SK-MEL-5 (cell line): ENCODE measurements around a stretch of chr7.

GRCh38 chr7:2649035-2649775 lies 17.4 kb downstream of the TTYH3 start:
RAMPAGE:
- cytosol, long total RNA = no peak
- long total RNA = no peak
- nucleus, long total RNA = no peak

RAMPAGE:
- cytosol, long total RNA = no peak
- long total RNA = no peak
- nucleus, long total RNA = no peak
Observed at GRCh38 chr7:2670757-2671381, 17.1 kb upstream of the AMZ1 start.

GRCh38 chr7:2733110-2733699 lies 45.2 kb downstream of the AMZ1 start:
RAMPAGE:
- cytosol, long total RNA = no peak
- long total RNA = no peak
- nucleus, long total RNA = no peak

GRCh38 chr7:2734662-2735773 lies 47.0 kb downstream of the AMZ1 start:
RAMPAGE:
- cytosol, long total RNA = no peak
- long total RNA = no peak
- nucleus, long total RNA = no peak

GRCh38 chr7:2757517-2758694 lies 69.9 kb downstream of the AMZ1 start:
RAMPAGE:
- cytosol, long total RNA = no peak
- long total RNA = no peak
- nucleus, long total RNA = no peak

RAMPAGE:
- cytosol, long total RNA = no peak
- long total RNA = no peak
- nucleus, long total RNA = no peak
Observed at GRCh38 chr7:2810780-2811936, 33.0 kb downstream of the GNA12 start.

DNA sequence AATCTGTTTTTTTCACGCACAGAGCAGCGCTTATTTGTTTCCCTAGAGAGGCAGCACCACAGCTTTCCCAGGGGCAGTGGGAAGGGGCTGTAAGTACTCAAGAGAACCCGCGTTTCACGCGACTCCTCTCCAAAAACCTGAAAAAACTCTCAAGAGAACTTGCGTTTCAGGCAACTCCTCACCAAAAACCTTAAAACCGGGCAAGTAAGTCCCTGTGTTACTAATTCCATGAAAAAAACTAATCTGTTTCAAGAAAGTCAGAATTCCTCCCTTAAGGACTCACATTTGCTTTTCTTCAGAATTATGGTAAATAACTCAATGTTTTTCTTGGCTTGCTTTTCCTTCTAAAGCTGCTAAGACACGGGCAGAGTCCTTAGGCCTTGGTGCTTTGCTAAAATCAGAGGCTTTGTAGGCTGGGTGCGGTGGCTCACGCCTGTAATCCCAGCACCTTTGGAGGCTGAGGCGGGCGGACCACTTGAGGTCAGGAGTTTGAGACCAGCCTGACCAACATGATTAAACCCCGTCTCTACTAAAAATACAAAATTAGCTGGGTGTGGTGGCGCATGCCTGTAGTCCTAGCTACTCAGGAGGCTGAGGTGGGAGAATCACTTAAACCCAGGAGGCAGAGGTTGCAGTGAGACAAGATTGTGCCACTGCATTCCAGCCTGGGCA lies 32.0 kb downstream of the GNA12 start:
RAMPAGE:
- cytosol, long total RNA = no peak
- long total RNA = no peak
- nucleus, long total RNA = no peak

RAMPAGE:
- cytosol, long total RNA = no peak
- long total RNA = no peak
- nucleus, long total RNA = no peak
Observed at GRCh38 chr7:2821148-2821869, 22.8 kb downstream of the GNA12 start.

RAMPAGE:
- cytosol, long total RNA = no peak
- long total RNA = no peak
- nucleus, long total RNA = no peak
Observed at GRCh38 chr7:2843413-2843786, 708 bp downstream of the GNA12 start.

DNA sequence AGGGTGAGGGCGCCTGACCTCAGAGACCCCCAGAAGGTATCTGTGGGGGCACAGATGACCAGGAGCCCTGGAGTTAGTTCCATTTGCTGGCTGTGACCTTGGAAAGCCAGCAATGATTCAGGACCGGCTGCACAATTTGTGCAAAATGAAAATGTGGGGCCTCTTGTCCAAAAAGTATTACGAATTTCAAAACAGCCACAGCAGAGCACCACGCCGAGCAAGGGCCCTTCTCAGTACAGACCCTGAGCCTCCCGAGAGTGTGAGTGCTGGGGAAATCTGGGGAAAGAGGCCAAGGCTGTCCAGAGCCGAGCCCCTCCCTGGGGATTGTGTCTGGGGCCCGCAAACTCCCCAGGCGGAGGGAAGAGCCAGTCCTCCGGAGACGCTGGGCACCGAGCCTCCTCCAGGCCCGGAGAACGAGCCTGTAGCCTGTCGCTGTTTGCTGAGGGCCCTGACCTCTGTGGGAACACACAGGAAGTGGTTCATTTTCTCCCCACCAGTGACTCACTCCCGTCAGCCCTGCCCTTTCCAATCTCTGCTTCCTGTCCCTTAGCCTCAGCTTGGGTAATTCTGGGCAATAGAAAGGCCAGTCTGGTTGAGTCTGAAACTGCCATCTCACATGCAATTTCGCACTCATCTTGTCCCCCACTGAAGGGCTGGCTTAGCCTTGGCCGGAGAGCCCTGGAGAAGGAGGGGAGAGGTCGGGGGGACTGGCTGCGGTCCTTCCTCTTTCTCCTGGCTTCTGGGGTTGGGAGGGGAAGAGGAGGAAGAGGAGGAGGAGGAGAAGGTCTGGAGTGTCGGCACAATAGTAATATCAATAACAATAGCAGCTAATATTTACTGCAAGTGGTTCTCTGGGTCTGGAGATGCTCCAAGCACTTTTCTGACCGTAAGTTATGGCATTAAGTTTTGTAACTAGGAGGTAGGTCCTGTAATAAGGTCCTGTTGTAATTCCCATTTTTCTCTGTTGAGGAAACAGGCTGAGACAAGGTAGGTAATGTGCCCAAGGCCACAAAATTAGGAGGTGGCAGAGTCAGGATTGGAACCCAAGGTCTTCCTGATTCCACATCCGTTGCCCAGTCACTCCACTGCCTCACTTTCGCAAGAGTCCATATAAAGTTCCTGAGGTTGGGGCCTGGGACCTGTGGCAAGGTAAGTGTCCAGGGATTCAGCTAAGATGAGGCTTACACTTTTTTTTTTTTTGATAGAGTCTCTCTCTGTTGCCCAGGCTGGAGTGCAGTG lies 19.6 kb upstream of the GNA12 start:
RAMPAGE:
- cytosol, long total RNA = no peak
- long total RNA = no peak
- nucleus, long total RNA = no peak

RAMPAGE:
- cytosol, long total RNA = no peak
- long total RNA = no peak
- nucleus, long total RNA = no peak
Observed at GRCh38 chr7:2956706-2957226, 86.9 kb downstream of the CARD11 start.

DNA sequence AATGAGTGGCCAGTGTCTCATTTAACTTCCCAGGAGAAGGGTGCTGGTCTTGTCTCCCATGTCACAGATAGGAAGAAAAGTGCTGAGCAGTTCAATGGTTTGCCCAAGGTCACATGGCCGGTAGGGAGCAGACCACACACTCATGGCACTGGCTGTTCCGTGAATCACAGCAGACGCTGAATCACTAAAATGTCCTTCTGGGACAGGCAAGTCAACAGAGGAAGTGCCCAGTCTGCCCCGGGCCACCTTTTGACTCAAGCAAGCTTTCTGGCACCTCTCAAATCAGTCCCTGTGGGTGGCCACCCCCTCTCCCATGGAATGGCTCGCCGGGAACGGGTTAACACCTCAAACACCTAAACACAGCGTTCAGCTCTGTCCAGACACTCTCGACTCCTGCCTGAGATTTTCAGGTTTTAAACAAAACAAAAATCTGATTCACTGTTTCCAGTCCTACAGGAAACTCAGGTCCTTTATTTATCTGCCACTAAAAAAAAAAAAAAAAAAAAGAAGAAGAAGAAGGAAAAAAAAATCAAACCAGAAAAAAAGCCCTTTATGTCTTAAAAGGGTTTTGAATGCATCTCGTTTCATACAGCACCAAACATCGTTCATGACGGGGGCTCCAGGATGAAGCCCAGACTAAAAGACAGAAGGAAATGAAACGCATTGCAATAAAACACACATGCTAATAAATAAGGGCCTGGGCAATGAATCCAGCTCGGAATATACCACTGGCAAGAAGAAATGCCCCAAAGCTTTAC lies 15.5 kb downstream of the CARD11 start:
RAMPAGE:
- cytosol, long total RNA = no peak
- long total RNA = no peak
- nucleus, long total RNA = no peak

RAMPAGE:
- cytosol, long total RNA = no peak
- long total RNA = no peak
- nucleus, long total RNA = no peak
Observed at GRCh38 chr7:3117876-3118286, 74.2 kb upstream of the CARD11 start.

GRCh38 chr7:3260292-3260664 lies 40.8 kb upstream of the SDK1 start:
RAMPAGE:
- cytosol, long total RNA = no peak
- long total RNA = no peak
- nucleus, long total RNA = no peak

DNA sequence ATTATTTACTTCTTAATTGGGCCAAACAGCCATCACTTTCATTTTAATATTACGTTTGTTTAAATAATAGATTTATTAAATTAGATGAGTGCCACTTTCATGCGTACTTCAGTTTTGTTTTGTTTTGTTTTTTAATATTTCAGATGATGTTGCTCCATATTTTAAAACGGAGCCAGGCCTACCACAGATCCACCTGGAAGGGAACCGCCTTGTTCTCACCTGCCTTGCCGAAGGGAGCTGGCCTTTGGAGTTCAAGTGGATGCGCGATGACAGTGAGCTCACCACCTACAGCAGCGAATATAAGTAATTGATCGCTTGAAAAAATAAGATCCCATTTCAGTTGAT lies 317.9 kb downstream of the SDK1 start:
RAMPAGE:
- cytosol, long total RNA = no peak
- long total RNA = no peak
- nucleus, long total RNA = no peak

DNA sequence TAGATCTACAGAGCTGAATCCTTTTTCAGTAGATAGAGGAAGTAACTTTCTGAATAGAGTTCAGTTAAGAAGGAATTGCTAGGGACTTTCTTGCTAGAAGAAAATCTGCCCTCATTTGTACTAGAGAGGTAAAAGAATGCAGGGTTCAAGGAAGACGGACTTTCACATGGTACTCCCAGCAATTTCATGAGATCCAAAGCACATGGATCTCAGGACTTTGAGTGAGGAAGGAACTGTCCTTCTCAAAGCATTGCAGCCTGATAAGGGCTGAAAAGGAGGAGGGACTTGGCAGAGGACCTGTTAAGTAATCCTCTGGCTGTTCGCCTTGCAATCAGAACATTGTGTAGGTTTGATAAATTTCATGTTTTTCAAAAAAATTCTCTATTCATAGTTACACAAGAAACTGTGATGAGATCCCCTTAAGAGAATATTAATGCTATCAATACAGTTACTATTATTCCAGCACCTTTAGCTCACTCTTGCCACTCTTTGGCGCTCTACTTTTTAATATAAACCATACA lies 424.1 kb downstream of the SDK1 start:
RAMPAGE:
- cytosol, long total RNA = no peak
- long total RNA = no peak
- nucleus, long total RNA = no peak

GRCh38 chr7:3921844-3922695 lies 621.0 kb downstream of the SDK1 start:
RAMPAGE:
- cytosol, long total RNA = no peak
- long total RNA = no peak
- nucleus, long total RNA = no peak

DNA sequence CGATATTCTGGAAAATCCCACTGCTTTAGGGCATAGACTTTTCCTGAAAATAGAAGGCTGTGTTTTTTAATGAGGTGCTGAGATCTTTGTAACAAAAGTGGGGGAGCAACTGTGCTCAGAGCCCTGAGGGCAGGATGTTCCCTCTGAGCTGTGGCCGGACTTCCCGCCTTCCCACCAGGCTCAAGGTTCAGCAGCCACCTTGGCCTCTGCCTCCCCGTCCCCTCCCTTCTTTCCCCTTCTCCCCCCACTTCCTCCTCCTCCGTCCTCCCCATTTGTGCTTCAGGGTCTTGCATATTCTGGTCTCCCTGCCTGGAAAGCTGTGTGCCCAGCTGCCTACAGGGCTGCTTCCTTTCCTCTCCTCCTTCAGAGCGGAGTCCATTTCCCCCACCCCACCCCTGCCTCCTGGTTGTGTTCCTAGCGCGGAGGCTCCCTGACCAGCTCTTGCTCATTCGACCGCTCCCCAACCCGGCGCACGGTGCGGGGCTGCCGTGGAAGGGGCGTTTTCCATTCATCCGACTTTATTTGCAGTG lies 642.2 kb downstream of the SDK1 start:
RAMPAGE:
- cytosol, long total RNA = no peak
- long total RNA = no peak
- nucleus, long total RNA = no peak

RAMPAGE:
- cytosol, long total RNA = no peak
- long total RNA = no peak
- nucleus, long total RNA = no peak
Observed at GRCh38 chr7:4134016-4134498, 548.0 kb upstream of the FOXK1 start.

DNA sequence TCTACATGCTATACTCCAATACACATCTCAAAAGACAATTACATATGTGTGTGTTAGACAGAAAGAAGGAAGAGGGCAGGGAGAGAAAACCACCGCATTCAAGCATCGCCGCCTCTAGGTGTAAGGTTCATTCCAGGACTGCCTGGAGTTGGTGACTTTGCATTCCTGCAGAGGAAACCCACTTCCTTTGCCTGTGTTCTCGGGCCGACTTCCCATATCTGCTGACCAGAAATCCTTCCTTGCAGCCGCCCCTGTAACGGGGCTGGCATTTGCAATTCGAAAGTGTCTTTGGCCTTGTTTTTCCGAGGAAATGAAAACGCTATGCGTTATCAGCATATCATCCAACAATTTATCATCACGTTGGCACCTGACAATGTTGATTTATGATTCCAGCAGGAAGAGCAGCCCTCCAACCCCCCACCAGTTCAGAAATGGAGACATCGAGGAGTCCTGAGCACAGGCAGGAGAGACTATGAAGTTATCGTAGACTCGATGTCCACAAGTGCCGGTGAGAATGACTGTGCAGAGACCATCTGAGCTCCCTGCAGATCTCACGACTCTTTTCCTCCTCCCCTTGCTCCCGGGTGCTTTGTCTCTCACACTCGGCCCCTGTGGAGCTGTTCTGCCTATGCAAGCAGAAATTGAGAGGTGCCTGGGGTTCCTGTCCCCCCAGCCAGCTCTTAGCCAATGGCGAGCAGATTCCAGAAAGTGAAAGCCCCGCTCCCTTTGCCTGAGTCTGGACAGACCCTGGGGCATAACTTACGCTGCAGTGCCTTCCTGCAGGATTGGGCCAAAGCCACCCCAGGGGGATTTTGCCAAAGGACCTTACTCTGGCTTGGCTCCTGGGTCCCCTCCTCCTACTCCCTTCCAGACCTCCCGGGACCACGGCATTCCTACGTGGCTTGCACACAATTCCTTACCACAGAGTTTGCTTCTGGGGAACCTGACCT lies 68.9 kb upstream of the FOXK1 start:
RAMPAGE:
- cytosol, long total RNA = no peak
- long total RNA = no peak
- nucleus, long total RNA = no peak